Foreskin fibroblast (primary cell): Measurements from ENCODE around the genes BTBD16, SPADH, ACADSB and CPXM2.

GRCh38 chr10:122271253-122271544 lies at the start of gene BTBD16:
Gene BTBD16 (plus strand): TSS chr10:122271296.
- RRBS, result no CpG with 5 or more reads among the region's 6 CpGs

GRCh38 chr10:122331459-122332019 lies 43.0 kb upstream of the PLEKHA1 start:
- RRBS, result no CpG with 5 or more reads among the region's 12 CpGs

GRCh38 chr10:122448542-122449153 lies 5.8 kb upstream of the ARMS2 start:
- RRBS, result no CpG with 5 or more reads among the region's 4 CpGs

GRCh38 chr10:122489299-122489651 lies 27.9 kb downstream of the HTRA1 start:
- RRBS, result 96% methylated on average over 5 of the region's 15 CpGs

DNA sequence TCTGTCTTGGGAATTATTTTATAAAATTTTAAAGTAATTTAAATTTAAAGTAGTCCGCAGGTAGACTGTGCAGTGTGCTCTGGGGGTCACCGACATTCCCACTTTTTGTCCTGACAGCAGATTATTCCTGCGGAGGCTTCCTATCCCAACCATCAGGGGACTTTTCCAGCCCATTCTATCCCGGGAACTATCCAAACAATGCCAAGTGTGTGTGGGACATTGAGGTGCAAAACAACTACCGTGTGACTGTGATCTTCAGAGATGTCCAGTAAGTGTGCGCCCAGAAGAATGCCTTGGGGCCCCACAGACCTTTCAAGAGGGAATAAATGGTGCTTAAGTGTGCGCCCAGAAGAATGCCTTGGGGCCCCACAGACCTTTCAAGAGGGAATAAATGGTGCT lies 39.6 kb upstream of the SPADH start:
- RRBS, result no CpG with 5 or more reads among the region's 7 CpGs

DNA sequence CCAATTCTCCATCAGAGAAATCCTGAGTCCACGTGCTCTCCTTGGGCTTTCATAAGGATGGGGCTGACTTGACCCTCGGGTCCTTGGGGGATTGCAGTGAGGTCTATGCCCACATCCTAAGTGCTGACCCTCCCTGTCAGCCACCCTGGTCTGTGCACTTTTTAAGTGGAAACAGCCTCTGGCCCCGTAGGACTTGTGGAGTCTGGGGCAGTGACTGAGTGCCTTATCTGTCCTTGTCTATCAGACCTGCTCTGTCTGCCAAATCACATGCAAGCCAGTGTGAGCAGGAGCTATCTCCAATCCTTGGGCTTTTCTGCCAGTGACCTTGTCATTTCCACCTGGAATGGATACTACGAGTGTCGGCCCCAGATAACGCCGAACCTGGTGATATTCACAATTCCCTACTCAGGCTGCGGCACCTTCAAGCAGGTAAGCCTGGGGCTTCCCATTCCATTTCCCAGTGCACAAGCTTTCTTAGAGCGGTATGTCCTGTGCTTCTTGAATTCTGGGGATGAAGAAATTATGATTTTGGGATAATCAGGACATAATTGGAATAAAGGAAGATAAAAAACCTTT lies 35.7 kb upstream of the SPADH start:
- RRBS, result no CpG with 5 or more reads among the region's 9 CpGs

DNA sequence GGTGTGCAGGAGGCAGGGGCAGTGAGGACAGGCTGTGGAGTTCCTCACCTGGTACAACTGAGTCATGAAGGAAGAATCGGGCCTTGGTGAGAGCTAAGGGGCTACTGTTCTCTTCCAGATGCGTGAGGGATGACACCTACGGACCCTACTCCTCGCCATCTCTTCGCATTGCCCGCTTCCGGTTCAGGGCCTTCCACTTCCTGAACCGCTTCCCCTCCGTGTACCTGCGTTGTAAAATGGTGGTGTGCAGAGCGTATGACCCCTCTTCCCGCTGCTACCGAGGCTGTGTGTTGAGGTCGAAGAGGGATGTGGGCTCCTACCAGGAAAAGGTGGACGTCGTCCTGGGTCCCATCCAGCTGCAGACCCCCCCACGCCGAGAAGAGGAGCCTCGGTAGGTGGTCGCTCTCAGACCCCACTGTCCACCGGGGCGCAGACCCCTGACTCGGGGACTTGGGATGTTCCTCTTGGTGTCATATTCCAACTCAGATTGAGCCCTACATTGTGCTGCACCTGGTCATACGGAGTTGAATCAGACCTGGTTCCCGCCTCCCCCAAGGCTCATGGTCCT lies 29.6 kb upstream of the SPADH start:
- RRBS, result no CpG with 5 or more reads among the region's 25 CpGs

DNA sequence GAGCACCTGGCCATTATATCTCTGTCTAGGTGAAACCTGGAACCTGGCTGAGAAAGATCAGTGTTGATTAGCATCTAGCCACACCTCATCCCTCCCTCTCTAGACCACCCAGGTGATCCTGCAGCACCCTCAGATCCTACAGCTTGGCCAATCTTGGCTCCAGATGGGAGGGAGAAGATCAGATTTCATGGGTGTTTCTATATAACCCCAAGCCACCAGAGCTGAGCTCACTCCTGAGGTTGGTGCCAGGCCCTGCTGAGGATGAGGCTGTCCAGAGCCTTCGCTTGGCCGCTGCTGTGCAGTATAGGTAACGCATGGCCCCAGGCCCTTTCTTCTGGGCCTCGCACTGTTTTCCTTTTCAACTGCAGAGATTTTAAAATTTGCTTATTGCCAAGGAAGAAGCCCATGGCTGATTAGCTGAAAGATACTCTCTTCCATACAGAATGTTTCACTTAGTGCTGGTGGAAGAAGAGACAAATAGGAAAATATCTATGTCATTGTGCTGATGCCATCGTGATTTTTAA lies at the start of gene SPADH:
SPADH (plus strand) TSS at position 230 of the 524 bp plus-strand sequence.
- RRBS, result no CpG with 5 or more reads among the region's 5 CpGs

- RRBS, result no CpG with 5 or more reads among the region's 7 CpGs
Observed at GRCh38 chr10:122674826-122675215, 2.2 kb downstream of the SPADH start.

GRCh38 chr10:122986179-122986974 lies 6.2 kb downstream of the PSTK start:
- RRBS, result no CpG with 5 or more reads among the region's 9 CpGs

GRCh38 chr10:123008936-123009112 lies at the start of gene ACADSB:
Gene ACADSB (plus strand): TSS chr10:123009006.
- RRBS, result no CpG with 5 or more reads among the region's 14 CpGs

GRCh38 chr10:123150471-123151276 lies 2.7 kb downstream of the HMX2 start:
- RRBS, result 3% methylated on average over 27 of the region's 54 CpGs

GRCh38 chr10:123891408-123892136 lies at the start of gene CPXM2:
Gene CPXM2 (minus strand): TSS chr10:123891807.
- RRBS, result 7% methylated on average over 47 of the region's 68 CpGs

DNA sequence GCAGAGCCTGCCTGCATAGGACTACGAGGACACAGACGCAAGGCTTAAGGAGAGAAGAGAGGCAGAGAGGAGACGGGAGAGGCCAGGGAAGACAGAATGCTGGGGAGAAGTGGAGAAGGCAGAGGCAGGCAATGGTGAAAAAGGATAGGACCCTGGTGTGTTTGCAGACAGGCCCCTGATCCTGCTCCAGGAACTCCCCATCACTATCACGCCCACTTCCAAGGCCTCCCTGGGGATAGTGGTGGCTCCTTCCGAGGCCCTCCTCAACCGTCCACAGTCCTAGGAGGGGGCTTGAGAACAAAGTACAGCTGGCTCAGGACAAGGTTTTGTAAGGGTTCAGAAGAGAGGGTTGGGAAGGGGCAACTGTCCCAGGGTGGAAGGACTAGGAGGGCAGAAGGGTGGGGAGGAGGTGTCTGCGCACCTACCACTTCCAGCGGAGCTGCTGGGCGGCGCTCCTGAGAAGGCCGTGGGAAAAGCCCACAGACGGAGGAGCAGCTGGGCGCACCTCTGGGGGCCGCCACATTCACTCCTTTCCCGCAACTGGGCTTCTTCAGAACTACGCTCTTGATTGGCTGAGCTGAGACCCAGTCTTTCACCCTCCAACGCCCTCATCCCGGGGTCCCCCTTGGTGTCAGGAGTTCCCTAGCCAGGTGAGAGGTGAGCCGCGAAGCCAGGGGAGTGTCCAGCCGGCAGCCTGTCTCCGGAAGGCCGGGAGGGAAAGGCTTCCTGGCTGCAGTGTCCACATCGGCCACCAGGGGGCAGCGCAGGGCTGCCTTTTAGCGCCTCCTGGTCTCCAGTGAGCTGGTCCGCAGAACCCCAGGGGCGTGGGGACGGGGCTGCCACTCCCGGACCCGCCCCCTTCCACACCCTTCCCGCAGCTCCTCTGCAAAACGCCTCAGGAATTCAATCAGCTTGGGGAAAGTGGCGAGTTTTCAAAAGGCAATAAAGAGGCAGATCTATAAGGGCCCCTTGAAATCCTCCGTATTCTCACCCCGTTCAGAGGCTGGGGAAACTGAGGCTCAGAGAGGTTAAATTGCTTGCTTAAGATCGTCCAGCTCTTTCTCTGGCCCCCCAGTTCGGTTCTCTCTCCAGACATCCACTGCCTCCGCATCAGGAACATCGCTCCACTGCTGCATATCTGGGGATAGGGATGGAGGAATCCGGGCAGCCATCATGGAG lies 99.0 kb downstream of the CHST15 start:
- RRBS, result 2% methylated on average over 4 of the region's 41 CpGs

- RRBS, result no CpG with 5 or more reads among the region's 13 CpGs
Observed at GRCh38 chr10:124079579-124080280, 13.7 kb downstream of the CHST15 start.

DNA sequence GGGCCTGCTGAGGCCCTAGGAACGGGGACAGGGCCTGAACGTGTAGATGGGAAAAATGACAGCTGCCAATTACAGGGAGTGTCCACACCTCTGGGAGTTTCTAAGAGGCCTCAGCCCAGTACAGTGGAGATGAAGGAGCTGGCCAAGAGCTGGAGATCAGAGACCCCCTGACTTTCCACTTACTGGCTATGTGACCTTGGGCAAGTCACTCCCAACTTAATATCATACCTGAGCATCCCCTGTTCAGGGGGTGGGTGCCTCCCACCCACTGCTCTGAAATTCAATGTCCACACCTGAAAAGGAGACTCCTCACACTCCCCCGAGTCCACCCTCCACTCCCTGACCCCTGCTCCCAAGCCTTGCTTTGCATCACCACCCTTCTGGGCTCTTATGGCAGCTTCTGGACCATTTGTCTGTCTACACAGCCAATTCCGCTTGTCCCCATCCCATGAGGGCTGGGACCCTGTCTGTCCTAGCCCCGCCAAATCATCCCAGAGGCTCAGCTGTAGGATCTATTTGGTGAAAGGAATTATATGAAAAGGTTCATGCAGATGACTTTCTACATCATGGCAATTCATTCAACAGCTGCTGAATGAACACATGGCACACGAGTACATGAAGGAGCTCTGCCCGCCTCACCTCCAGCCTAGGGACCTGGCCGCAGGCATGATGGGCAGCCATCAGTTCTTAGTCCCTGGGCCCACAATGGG lies 3.9 kb downstream of the CHST15 start:
- RRBS, result no CpG with 5 or more reads among the region's 8 CpGs

DNA sequence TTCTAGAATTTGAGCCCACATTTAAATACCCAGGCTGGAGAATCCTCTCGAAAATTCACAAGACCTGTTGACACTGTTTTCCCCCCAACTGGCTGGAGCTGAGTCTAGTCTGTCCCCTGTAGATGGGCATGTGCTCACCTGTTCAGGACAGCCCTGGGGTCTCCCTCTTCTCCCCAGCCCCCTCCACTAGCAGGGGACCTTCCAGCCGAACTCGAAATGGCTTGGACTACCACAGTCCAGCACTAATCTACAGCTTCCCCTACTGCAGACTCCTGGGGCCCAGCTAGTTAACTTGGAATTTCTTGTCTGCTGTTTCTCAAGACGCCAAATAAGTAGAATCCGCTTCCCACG lies 3.2 kb downstream of the CHST15 start:
- RRBS, result no CpG with 5 or more reads among the region's 6 CpGs

GRCh38 chr10:124092160-124093149 lies 943 bp downstream of the CHST15 start:
- RRBS, result 2% methylated on average over 53 of the region's 114 CpGs

DNA sequence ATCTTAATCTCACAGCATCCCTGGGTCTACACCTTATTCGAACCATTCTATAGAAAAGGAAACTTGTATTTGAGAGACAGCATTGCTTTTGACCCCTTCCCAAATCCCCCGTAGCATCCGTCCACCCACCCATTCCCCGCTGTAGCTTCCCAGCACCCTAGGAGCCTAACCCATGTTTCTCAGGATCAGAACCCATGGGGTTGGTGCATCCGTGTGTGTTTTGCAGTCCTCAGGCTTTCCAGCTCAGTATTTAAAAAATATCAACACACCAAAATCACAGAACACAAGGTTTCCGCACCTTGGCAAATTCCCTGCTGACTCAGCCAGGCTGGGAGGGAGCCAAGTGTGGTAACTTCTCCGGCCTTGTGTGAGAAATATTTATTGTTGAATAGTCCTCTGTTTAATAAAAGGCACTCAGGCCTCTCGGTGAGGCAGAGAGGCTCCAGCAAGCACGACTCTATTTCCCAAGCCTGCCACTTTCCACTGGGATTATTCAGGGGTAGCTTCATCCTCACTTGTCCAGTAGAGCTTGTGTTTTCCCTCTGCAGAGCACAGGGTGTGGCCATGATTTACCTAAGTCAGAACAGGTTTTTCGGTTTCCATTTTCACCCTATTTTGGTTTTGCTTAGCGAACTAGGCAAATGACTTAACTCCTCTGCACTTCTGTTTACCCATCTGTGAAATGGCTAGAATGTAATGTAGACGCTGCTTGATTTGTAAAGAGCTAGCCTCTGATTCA lies 12.8 kb upstream of the CHST15 start:
- RRBS, result no CpG with 5 or more reads among the region's 12 CpGs